GM19239 (cell line): ENCODE measurements around the gene TPRA1.

- RRBS: no CpG with 5 or more reads among the region's 4 CpGs
Measured at GRCh38 chr3:126750546-126751043, 46.6 kb downstream of the CHCHD6 start.

DNA sequence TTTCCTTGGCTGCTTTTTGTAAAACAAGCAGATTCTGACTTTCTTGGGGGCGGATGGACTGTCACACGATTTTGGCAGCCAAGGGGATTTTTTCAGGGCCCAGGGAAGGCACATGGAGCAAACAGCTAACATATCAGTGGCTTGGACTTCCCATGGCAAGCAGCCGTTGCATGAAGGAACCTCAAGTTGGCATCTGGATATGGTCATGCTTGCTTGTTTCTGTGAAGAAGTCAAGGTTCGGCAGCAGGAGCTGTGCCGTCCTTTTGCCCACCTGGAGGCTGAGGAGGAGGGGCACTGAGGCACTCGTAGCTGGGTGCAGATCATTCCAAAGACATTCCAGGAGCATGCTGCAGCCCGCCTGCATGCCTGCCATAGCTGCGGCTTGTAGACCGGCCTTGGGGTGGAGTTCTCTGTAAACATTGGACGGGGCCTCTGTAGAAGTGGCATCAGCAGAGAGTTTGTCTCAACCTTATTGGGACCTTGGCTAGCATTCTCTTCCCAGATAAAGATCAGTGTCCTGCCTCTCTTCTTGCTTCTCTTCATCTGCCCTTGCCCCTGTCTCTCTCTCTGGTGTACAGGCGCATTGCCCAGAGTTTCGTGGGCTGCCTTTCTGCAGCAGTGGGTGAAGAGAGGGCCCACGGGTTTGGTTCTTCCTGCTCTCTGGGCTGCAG lies 49.2 kb downstream of the CHCHD6 start:
- RRBS: no CpG with 5 or more reads among the region's 13 CpGs

GRCh38 chr3:126947426-126947915 lies 35.4 kb upstream of the PLXNA1 start:
- RRBS: no CpG with 5 or more reads among the region's 10 CpGs

- RRBS: no CpG with 5 or more reads among the region's 4 CpGs
Measured at GRCh38 chr3:126961596-126961961, 21.3 kb upstream of the PLXNA1 start.

DNA sequence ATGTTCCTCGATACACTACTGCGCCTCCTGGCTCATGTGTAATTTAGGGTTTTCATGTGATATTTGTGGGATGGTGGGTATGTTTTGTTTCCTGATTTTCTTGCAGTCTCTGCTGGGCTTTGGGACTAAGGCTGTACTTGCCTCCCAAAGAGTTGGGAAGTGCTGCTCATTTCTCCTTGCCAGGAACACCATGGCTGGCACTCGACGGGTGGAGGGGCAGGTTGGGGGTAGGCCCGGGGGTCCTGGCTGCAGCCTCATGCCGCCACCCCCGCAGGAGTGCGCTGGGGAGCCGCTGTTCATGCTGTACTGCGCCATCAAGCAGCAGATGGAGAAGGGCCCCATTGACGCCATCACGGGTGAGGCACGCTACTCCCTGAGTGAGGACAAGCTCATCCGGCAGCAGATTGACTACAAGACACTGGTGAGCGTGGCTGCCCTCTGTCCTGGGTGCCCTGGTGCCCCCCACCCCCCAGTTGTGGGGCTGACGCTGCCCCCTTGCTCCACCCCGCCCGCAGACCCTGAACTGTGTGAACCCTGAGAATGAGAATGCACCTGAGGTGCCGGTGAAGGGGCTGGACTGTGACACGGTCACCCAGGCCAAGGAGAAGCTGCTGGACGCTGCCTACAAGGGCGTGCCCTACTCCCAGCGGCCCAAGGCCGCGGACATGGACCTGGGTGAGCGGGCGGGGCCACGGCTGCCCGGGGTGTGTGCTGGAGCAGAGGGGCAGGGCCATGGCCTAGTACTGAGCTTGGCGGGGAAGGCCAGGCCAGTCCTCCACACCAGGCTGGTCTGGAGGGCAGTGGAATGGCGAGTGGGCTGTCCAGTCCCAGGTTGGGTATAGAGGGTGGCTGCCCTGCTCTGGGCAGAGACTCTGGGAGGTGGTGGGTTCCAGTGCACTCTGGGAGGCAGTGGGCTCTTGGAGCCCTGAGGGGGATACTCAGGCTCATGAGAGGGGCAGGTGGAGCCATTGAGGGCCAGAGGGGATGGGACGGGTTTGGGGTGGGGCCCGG lies 45.1 kb downstream of the PLXNA1 start:
- RRBS: no CpG with 5 or more reads among the region's 33 CpGs

DNA sequence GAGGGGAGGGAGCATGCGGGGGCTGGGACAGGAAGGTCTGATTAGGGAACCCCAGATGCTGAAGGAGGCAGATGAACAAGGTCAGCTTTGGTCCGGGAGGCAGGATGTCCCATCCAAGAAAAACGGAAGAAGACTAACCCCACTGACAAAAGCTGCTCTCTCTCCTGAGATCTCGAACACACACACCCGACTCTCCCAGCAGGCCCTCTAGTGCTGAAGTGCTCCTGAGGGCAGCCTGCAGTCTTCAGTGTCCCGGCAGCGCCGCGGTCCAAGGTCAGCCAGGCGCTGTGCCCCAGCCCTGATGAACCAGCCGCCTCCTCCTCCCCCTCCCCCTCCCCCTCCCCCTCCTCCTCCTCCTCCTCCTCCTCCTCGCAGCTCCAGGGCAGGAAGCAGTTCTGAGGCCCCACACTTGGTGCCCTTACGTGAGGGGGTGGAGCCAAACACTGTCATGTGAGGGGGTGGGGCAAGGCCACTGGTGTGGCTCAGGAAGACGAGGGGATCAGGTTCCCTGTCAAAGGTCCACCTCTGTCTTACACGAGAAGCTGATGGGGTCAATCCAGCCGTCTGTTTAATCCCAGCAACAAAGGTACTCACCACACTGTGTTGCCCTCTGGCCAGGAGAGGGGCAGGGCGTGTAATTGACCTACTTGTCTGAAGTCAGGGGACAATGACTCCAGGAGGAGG lies 34.1 kb downstream of the PRR23E start:
- RRBS: no CpG with 5 or more reads among the region's 17 CpGs

- RRBS: 100% methylated on average over 1 of the region's 11 CpGs
Measured at GRCh38 chr3:127304466-127304818, 16.6 kb upstream of the PRR20G start.

GRCh38 chr3:127456158-127456937 lies 134.2 kb downstream of the TPRA1 start:
- RRBS: 4% methylated on average over 12 of the region's 29 CpGs

DNA sequence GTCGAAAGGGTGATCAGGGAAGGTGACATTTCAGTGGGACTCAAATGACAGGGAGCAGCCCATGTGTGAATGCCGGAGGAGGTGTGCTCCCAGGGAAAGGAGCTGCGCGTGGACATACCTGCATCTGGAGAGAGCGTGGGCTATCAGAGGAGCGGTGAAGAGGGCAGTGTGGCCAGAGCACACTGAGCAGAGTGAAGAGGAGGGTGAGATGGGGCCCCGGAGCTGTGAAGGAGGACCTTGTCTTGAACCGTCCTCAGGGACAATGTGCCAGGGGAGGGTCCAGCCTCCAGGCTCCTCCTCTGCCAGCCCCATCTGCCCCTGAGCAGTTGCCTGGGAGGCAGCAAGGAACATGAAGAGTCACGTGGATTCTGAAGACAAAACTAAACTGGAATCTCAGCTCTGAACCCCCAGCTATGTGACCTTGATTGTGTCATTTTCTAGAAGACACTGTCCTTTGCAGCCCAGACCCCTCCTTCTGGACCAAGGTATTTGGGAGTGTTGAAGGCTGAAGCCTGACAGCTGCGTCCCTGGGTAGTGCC lies 63.8 kb downstream of the TPRA1 start:
- RRBS: no CpG with 5 or more reads among the region's 10 CpGs

GRCh38 chr3:127588825-127589583 lies 1.5 kb downstream of the TPRA1 start:
- RRBS: no CpG with 5 or more reads among the region's 11 CpGs

- RRBS: 2% methylated on average over 36 of the region's 99 CpGs
Measured at GRCh38 chr3:127590384-127591443, at the start of gene TPRA1. TSS of gene TPRA1 (minus strand) at chr3:127590733.

- RRBS: no CpG with 5 or more reads among the region's 18 CpGs
Measured at GRCh38 chr3:127753922-127754694, 68.2 kb downstream of the MGLL start.

DNA sequence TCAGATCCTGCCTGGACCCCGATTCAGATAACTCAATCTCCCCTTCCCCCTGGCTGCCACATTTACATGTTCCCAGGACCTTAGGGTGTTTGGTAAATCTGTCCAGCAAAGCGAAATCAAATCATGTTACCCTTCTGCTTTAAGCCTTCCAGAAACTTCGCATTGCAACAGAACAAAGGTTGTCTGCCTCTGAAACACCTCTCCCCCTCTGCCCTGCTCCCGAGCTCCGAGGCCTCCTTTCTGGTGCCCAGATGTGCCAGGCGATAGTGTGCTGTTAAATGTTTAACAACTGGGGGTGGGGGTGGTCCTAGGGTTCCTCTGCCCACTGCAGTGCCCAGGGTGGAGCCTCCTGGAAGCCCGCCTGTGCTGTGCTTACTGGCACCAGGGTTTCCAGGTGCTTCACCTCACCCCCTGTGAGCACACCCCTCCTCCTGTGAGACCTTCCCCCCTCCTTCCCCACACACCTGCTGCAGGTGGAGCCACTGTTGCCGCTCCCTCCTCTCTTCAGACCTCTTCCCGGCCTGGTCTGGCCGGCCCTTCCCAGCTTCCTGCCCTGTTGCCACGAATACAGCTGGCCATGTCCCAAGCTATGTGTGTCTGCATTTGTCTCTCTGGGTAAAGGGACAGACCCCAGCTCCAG lies 37.4 kb downstream of the MGLL start:
- RRBS: no CpG with 5 or more reads among the region's 11 CpGs

GRCh38 chr3:127814907-127816072 lies 7.0 kb downstream of the MGLL start:
- RRBS: no CpG with 5 or more reads among the region's 25 CpGs

DNA sequence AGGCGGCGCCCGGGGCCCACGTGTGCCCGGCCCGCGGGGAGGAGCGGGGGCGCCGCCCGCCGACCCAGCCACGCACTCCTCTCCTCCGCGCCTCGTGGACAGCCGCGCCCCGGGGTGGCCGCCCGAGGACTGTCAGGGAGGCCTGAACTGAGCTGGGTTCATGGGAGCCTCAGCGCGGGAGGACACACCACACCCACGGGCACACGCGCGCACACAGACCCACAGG lies 893 bp upstream of the MGLL start:
- RRBS: under 1% methylated on average over 14 of the region's 27 CpGs

DNA sequence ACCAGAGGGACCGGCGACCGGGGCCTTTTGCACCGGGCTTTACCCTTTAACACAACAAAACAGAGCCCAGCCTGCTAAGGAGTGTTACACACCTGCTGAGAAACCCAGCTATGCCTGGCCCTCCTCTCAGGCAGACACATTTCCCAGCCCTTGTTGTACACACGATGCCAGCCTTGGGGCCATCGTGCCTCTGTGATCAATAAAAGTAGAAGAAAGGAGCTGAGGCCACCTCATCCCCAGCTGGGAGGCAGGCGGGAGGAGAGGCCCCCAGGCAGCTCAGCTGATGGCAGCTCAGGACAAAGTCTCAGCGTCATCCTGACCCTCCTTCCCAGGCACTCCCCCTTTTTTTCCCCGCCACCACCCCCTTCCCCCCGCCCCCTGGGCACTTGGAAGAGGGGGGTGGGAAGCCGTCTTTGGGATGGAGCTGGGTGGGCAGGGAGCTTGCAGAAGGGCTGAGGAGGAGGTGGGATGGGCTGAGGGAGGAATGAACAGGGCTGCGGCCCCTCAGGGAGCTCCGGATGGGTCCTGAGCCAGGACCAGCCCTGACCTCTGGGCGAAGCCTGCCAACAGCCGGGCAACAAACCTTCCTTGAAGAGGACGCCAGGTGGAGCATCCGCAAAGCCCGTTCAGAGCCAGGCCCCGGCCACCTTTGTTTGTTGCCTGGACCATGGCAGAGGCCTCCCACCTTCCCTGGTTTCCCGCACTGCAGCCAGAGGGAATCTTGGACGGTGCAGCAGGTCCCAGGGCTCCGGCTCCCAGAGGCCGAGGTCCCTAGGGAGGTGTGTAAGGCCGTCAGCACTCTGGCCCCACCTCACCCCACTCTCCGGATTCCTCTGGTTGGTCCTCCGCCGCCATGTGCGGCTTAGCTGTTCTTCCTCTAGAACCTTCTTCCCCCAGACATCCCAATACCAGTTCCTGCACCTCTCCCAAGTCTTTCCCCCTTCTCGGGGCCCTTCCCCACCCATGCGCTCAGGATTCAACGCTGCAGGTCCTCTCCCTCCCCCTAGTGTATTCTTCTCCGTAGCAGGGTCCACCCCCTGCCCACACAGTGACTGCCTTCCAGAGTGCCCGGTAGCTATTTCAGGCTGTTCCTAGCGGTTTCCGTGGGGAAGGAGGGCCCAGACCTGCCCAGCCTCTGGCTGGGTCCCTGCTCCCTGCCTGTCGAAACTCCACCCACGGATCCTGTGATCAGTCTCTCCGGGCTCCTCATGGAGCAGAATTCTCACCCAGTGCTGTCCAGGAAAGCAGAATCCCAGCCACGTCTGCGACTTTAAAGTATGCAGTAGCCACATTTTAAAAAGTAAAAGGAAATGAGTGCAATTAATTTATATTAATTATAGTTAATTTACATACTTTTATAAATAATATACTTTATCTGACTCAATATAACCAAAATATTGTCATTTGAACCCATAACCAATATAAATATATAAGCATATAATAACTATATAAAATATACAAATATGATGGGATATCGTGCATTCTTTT lies 45.5 kb upstream of the SEC61A1 start:
- RRBS: 51% methylated on average over 12 of the region's 41 CpGs

DNA sequence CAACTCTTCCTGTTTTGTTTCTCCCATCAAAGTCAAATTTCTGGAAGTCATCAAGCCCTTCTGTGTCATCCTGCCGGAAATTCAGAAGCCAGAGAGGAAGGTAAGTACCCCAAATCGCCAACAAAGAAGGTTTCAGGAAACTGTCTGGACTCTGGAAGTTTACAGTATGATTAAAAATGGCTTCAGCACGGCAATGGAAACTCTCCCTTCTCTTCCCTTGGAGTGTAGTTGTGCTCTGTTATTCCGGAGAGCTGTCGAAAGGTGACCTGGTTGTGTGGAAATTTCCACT lies 510 bp downstream of the SEC61A1 start:
- RRBS: under 1% methylated on average over 2 of the region's 5 CpGs

- RRBS: no CpG with 5 or more reads among the region's 14 CpGs
Measured at GRCh38 chr3:128064656-128065419, 12.6 kb downstream of the SEC61A1 start.

- RRBS: 3% methylated on average over 13 of the region's 64 CpGs
Measured at GRCh38 chr3:128075137-128076186, 23.2 kb downstream of the SEC61A1 start.

DNA sequence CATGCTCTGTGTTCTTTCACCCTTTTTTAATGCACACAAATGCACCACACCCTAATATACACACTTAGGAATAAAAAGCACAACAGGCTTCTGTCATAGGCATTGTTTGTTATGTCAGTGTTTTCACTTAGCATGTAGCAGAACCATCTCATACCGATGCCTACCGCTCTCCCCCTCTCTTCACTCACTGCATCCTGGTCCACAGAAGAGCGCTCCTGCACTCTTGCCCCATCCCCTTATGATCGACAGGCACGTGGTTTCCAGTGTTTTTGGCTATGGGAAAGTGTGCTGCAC lies 150.5 kb downstream of the DNAJB8 start:
- RRBS: no CpG with 5 or more reads among the region's 5 CpGs